Choroid plexus epithelial cell (primary cell): ENCODE results near the genes EML6, PPP4R3B and PNPT1.

DNA sequence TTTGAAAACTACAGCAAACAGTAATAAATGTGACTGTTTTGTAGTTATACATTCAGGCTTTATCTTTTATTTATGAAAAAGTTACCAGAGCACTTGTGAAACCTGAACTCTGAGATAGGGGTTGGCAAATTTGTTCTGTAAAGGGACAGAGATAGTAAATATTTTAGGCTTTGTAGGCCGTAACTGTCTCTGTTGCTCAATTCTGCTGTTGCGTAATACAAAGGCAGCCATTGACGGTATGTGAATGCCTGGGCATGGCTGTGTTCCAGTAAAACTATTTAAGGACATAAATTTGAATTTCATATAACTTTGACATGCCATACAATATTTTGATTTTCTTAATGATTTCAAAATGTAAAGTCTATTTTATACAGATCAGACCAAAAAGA, 53.6 kb upstream of the EML6 start:
- RRBS: no CpG with 5 or more reads among the region's 3 CpGs

DNA sequence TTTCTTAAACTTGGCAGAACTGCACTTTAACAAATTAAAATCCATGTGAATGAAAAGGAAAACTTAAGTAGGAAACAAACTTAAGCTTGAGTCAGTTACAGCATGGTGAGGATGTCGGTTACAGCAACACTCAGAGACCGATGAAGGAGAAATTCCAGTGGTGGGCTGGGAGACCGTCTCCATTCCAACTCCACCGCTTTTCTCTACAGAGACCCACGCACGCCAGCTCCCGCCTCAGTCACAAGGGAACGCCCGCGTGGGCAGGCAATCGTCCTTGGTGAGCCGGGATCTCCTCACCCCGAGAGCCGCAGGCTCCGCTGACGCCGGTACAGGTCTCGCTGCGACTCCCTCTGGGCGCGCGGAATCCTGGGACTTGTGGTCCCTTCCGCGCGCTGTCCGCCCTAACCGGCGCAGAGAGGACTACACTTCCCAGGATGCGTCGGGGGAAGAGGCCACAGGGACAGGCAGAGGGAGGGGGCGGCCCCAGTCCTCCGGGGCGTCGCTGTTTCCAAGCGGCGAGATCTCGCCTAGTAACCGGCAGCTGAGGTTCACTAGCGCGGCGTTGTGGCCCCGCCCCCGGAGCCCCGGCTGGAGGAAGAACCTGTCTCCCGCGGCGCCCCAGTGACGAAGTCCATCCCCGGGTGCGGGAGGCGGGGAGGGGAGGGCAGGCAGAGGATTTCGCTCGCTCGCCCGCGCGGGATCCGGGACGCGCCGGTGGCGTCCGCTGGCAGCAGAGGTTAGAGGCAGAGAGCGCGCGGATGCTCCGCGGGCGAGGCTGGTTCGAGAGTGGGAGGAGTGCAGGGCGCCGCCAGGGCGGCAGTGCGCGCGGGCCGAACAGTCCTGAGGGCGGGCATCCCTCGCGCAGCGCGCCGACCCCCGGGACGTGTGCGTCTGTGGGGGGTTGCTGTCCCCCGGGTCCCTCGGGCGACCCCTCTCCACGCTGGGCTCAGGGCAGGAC, at the start of gene EML6:
Gene EML6 (plus strand): TSS at position 621 of the 958 bp plus-strand sequence.
- RRBS: 1% methylated on average over 46 of the region's 90 CpGs

GRCh38 chr2:54880400-54880829, 157.0 kb downstream of the EML6 start:
- RRBS: no CpG with 5 or more reads among the region's 1 CpG

DNA sequence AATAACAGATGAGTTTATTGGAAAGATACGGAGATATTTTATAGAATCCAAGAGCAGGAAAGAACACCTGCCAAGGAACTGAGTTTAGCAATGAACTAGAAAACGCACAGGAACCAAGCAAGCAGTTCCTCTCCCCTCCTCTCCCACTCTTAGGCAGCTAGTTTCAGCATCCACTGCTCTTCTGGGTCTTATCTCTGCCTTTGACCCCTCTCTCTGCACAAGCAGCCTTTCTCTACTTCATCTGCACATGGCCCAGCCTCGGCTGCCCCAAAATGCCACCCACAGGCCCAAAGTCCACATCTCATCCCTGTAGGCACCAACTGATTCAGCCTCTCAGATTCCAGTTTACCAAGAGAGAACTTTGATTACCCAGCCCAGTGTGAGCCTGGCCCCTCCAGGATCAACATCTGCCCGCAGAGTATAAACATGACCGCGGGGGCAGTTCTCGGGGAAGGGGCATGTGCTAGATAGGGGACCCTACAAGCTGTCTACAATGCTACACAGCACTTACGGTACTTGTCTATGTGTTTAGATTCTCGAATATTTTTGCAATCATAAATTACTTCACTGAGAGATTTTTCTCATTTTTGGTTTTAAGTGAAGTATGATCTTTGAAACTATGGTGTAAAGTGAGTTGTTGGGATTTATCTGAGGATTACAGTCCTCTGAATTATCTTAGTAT, 141.7 kb downstream of the RTN4 start:
- RRBS: no CpG with 5 or more reads among the region's 9 CpGs

GRCh38 chr2:54969415-54970707, 80.4 kb downstream of the RTN4 start:
- RRBS: no CpG with 5 or more reads among the region's 16 CpGs

DNA sequence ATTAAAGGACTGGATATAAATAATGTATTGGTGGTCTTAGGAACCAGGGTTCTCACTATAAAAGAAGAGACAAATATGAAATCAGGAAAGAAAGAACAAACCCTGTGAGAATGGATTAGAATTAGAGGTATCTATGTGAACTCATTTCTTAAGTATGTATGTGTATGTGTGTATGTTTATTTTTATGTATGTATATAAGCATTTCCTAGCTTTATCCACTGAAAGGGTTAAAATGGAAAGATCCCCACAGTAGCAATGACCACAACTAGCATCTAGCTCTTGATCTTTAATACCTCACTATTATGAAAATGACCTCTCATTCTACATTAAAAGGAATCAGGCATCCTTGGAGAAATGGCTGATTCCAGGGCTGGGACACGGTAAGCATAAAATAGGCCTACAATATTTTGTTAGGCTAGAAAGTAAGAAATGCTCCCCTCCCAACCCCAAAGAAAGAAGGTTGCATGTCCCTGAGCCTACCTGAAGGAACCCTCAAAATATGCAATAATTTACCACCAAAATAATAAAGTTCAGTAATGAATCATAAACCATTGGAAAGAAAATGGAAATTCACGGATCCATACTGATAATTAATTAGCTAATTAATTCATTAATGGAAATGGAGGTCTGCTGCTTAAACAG, 31.5 kb downstream of the RTN4 start:
- RRBS: no CpG with 5 or more reads among the region's 2 CpGs

- RRBS: no CpG with 5 or more reads among the region's 2 CpGs
These were observed 27.0 kb downstream of the RTN4 start for GRCh38 chr2:55022944-55024039.

DNA sequence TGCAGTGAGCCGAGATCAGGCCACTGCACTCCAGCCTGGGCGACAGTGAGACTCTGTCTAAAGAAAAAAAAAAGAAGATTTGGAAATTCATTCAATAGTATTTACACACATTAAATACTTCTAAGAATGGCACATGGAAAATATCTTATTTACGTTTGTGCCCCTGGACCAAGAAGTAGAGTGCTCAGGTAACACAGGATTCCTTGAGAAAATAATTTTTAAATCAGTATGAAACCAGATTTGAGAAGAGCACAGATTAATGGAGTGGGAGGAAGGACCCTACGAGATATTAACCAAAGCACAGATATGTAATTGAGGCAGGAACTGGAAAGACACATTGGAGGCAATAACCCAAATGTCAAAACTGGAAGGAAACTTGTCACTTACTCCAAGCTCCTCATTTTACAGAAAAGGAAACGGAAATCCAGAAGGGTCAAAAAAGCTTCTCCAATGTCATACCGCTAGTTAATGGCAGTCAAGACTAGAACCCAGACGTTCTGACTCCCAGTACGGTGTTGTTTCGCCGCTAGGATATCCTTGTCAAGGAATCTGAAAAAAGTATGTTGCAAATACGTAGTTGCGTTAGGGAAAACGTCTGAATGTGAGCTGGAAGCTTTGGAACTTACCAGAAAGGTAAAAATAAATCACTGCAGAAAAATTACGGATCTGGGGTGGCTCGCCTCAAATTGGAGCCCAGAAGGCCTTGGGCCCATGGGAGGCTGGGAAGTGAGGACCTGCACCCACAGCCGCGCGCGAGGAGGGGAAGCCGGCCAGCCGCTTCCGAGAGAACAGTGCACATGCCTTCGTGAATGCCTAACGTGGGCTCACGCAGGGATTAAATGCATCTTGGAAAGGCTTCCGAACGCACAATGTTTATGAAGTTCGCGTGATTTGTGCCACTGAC, 588 bp downstream of the MTIF2 start:
- RRBS: no CpG with 5 or more reads among the region's 29 CpGs

- RRBS: no CpG with 5 or more reads among the region's 7 CpGs
These were observed 882 bp downstream of the CCDC88A start for GRCh38 chr2:55418798-55419149.

DNA sequence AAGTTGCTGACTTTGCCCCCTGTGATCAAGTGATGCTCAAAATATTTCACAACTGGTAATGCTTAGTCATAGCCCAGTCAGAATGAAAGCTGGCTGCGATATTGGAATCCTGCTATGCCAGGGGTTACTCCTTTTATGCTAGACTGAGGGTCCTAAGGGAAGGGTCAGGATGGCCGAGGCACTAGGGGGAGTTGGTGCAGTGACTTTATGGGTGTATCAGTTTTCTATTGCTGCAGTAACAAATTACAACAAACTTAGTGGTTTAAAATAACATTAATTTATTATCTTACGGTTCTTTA, 19.4 kb upstream of the CFAP36 start:
- RRBS: no CpG with 5 or more reads among the region's 3 CpGs

GRCh38 chr2:55617415-55618342, at the start of gene PPP4R3B:
PPP4R3B (minus strand) TSS chr2:55617622.
- RRBS: no CpG with 5 or more reads among the region's 70 CpGs

GRCh38 chr2:55672069-55673205, 21.2 kb downstream of the PNPT1 start:
- RRBS: no CpG with 5 or more reads among the region's 6 CpGs

GRCh38 chr2:55693602-55694199, at the start of gene PNPT1:
PNPT1 (minus strand) TSS chr2:55693844.
- RRBS: 1% methylated on average over 10 of the region's 35 CpGs

DNA sequence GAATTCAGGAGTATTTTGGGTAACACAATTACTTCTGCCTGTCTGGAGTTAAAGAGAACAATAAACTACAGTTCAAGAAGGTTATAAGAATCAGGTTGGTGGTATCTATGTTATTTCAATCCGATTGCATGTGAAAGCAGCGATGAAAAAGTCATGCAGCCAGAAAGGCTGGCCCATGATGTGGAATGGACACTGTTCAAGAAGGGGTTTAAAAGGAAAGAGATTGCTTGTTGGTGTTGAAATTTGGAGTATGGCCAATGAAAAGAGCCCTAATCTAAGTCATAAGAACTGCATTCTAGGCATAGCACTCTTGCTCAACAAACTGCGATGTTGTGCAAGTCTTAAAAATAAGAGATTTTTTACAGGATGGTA, 61.4 kb downstream of the EFEMP1 start:
- RRBS: no CpG with 5 or more reads among the region's 3 CpGs

GRCh38 chr2:56184374-56185189, 792 bp downstream of the CCDC85A start:
- RRBS: under 1% methylated on average over 19 of the region's 92 CpGs

GRCh38 chr2:57075281-57075773, 891.5 kb downstream of the CCDC85A start:
- RRBS: no CpG with 5 or more reads among the region's 2 CpGs

DNA sequence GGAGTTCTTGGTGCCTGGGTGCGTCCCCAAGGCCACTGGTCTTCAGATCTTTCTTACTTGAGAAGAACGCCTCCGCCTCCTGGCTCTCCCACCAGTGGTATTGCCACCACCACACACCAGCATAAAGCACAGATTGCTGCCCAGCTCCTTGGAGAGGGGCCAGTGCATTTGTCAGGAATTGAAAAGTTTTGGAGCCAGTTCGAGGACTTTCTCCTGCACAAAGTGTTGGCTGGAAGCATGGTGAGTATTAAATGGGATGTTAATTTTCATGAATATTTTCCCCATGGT, 684.5 kb upstream of the FANCL start:
- RRBS: no CpG with 5 or more reads among the region's 4 CpGs

- RRBS: no CpG with 5 or more reads among the region's 5 CpGs
These were observed 237.1 kb downstream of the BCL11A start for GRCh38 chr2:60316275-60316757.

DNA sequence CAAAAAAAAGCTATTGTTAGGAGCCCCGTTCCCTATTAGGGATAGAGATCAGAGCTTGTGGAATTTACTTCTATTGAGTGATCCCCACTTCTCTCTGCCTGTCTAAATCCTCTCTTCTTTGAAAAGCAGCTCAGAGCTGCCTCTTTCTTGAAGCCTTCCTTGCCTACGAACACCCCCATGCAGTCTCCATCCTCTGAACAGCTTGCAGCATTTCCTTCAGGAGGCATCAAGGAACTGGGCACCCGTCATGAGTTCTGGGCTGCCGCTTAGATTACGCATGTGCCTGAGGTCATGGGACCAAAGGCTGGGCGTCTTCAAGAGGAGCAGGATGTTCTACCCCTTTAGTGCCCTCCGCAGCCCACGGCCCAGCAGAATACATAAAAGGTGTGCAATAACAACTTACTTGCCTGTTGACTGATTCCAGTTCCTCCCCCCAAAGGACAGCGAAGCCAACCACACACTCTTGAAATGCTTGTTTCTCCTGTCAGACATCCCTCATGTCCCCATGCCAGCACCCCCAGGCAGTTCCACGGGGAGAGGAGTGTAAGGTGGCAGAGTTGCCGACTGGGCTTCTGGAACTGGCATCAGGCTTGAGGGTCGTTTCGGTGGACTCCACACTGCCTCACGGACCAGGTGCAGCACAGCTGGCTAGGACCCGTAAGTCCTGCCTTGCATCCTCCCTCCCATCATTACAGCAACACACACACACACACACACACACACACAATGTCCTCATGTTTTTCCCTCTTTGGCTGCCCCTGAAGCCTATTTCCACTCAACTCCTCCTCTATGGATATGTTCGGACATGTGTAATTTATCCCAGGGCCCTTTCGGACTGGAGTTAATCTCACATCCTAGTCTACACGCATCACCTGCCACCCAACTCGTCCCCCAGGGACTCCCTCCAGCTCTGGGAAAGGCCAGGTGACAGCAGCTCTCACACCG, 200.9 kb downstream of the BCL11A start:
- RRBS: no CpG with 5 or more reads among the region's 20 CpGs

GRCh38 chr2:60461049-60461914, 92.2 kb downstream of the BCL11A start:
- RRBS: 97% methylated on average over 12 of the region's 78 CpGs